Cardiac atrium fibroblast (primary cell): Measurements from ENCODE around the genes ORC4, RBM43 and STAM2.

DNA sequence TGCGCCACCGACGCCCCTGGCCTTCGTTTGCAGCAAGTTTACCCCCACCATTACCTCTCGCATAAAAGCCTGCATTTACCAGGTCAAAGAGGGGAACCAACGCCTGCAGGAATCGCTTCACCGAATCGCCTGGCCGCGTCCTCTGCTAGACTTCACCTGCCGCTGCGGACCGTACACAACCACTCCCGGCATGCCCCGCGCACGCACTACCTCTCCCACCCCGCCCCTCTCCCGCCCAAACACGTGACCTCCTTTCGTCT, at the start of gene ORC4:
Gene ORC4, minus strand, starts transcription at position 184 of the 260 bp plus-strand sequence.
- RAMPAGE, long total RNA, result start-site peak on the minus strand centred at position 165 of the sequence, 48 bp wide, 52 and 27 reads in 2 replicates

DNA sequence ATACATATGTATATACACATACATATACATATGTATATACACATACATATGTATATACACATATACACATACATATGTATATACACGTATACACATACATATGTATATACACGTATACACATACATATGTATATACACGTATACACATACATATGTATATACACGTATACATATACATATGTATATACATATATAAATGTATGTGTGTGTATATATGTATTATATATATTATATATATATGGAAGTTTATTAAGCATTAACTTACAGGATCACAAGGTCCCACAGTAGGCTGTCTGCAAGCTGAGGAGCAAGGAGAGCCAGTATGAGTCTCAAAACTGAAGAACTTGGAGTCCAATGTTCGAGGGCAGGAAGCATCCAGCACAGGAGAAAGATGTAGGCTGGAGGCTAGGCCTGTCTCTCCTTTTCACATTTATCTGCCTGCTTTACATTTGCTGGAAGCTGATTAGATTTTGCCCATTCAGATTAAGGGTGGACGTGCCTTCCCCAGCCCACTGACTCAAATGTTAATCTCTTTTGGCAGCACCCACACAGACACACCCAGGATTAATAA, 299.0 kb upstream of the EPC2 start:
- RAMPAGE, long total RNA, result no peak

DNA sequence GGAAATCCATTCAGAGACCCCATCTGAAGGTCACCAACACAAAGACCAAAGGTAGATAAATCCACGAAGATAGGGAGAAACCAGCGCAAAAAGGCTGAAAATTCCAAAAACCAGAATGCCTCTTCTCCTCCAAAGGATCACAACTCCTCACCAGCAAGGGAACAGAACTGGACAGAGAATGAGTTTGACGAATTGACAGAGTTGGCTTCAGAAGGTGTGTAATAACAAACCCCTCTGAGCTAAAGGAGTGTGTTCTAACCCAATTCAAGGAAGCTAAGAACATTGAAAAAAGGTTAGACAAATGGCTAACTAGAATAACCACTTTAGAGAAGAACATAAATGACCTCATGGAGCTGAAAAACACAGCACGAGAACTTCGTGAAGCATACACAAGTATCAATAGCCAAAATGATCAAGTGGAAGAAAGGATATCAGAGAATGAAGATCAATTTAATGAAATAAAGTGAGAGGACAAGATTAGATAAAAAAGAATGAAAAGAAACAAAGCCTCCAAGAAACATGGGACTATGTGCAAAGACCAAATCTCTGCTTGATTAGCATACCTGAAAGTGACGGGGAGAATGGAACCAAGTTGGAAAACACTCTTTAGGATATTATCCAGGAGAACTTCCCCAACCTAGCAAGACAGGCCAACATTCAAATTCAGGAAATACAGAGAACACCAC, 222.0 kb upstream of the EPC2 start:
- RAMPAGE, long total RNA, result no peak

DNA sequence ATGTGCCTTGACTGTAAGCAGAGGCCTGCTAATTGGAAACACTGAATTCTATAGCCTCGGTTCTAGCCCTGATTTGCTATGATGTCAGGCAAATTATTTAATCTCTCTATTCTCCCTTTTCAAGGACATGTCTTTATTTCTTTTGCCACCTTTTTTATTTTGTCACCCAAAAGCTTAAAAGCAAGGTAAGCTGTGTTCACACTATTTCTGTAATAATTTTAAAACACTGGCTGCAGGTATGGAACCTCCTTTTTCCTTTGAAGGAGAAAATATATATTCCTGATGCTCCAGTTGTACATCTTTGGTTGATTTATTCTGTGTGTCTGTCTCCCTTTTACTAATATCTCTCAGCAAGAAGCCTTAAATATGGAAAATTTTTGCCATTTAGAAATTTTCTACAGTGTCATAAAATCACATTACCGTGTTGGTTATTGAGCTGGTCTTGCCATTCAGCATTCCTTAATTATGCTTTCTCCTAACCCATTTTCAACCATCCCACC, 47.3 kb downstream of the KIF5C start:
- RAMPAGE, long total RNA, result no peak

- RAMPAGE, long total RNA, result no peak
Measured at GRCh38 chr2:149000066-149000679, 38.3 kb upstream of the LYPD6B start.

DNA sequence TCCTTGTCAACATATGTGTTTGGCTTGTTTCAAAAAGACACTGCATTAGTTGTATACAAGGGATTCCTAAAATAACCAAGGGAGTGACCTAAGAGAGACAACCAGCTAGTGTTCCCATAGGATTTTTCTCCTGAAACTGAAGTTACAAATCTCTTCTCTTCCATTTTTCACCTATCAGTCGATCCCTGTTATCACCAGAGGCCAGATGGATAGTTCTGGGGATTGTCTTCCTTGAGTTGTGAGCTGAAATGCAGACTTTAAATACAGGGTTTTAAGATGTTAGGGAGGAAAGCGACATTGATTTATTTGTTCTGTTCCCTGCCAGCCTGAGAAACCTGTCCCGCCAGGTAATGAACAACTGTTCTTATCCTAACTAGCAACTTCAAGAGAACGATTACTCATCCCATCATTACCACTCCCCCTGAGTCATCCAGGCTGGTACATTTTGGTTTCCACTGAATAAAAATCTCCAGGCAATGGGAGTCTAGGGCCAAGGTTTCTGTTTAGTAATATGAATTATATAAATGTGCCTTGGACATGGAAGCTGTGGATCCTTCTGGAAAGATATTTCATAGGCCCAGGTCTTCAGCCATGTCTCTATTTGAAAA, 131.1 kb downstream of the LYPD6B start:
- RAMPAGE, long total RNA, result no peak

DNA sequence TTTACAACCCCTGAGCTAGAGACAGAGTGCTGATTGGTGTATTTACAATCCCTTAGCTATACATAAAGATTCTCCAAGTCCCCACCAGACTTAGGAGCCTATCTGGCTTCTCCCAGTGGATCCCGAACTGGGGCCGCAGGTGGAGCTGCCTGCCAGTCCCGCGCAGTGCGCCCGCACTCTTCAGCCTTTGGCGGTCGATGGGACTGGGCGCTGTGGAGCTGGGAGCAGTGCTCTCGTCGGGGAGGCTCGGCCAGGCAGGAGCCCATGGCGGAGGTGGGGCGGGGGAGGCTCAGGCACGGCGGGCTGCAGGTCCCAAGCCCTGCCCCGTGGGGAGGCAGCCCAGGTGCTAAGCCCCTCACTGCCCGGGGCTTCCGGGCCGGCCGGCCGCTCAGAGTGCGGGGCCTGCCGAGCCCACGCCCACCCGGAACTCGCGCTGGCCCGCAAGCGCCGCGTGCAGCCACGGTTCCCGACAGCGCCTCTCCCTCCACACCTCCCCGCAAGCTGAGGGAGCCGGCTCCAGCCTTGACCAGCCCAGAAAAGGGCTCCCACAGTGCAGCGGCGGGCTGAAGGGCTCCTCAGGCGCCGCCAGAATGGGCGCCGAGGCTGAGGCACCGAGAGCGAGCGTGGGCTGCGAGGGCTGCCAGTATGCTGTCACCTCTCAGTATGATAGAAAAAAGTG, 316.4 kb downstream of the RND3 start:
- RAMPAGE, long total RNA, result no peak

GRCh38 chr2:150469520-150470379, 17.7 kb downstream of the RND3 start:
- RAMPAGE, long total RNA, result no peak

GRCh38 chr2:150529380-150529725, 41.9 kb upstream of the RND3 start:
- RAMPAGE, long total RNA, result no peak

DNA sequence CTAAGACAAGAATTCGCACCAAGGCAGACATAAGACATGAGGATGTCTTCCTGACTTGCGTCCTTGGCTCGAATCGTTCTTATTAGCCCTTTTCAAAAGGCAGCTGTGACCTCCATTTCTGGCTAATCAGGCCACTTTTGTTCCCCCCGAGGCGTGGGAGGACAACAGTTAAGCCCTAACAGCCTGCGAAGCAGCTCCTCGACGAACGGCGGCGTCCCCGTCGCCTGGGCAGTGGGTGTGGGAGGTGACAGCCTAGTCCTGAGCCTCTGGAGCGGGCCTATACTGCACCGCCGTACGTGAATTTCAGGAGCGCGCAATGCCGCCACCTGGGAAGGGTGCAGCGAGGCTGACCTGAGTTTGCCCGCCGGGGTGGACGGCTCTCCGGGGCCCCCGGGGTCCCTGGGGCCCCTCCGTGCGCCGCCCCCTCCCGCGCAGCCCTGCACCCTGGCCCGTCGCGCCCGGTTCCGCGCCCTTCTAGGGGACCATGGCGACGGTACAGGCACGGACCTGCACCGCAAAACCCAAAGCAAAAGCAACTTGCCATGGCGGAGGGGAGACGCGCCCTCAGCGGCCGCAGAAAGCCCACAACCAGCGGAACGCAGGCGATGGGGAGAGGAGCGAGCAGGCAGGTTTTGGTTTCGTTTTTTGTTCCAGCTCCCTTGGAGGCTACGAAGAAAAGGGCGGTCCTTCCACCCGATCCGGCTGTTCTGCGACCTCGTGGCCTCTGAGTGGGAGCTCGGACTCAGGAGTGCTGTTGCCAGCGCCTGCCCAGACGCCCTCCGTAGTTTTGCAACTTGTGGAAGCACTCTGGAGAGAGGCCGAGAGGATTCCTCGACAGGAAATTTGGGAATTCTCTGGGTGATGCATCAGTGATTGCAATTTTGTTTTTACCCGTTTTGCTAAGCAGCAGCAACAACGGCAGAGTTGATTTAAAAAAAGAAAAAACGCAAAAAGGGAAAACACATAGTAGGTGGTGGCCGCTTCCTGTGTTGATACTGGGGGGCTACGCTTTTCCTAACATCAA, at the start of gene RBM43:
Gene RBM43, minus strand, starts transcription at position 680 of the 1,024 bp plus-strand sequence.
- RAMPAGE, long total RNA, result no peak

DNA sequence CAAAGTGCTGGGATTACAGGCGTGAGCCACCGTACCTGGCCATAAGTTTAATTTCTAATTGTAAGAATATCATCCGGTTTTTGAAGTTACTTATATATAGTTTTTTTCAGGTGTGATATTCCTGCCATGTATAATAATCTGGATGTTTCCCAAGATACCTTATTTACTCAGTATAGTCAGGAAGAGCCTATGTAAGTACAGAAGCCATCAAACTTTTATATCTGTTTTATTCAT, 52.3 kb downstream of the RIF1 start:
- RAMPAGE, long total RNA, result no peak

GRCh38 chr2:151730289-151730603, 4.0 kb downstream of the NEB start:
- RAMPAGE, long total RNA, result no peak

DNA sequence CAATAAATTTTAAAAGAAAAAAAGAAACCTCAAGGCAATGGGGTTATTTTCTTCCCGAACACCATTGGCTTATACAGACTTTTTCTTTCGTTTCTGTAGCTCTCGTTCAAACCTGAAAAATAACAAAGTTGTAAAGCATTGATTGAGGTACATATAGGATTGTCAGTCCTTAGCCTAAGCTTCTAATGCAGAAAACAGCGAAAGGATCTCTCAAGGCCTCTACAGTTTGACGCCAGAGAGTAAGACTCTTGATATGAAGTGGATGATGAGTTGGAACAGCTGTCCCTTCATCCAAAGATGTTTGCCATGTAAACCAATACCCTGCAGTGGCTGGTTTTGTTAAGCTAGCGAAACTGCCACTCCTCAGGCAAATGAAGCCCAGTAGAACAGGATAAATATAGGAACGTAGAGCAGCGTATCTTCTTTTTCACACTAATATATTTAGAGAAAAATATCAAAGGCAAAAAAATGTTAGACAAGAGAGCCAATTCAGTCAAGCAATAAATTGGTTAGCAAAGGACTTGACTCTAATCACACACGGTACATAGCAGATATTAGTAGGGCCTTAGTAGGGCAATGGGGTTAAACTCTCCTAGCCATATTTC, 490 bp downstream of the NEB start:
- RAMPAGE, long total RNA, result no peak

DNA sequence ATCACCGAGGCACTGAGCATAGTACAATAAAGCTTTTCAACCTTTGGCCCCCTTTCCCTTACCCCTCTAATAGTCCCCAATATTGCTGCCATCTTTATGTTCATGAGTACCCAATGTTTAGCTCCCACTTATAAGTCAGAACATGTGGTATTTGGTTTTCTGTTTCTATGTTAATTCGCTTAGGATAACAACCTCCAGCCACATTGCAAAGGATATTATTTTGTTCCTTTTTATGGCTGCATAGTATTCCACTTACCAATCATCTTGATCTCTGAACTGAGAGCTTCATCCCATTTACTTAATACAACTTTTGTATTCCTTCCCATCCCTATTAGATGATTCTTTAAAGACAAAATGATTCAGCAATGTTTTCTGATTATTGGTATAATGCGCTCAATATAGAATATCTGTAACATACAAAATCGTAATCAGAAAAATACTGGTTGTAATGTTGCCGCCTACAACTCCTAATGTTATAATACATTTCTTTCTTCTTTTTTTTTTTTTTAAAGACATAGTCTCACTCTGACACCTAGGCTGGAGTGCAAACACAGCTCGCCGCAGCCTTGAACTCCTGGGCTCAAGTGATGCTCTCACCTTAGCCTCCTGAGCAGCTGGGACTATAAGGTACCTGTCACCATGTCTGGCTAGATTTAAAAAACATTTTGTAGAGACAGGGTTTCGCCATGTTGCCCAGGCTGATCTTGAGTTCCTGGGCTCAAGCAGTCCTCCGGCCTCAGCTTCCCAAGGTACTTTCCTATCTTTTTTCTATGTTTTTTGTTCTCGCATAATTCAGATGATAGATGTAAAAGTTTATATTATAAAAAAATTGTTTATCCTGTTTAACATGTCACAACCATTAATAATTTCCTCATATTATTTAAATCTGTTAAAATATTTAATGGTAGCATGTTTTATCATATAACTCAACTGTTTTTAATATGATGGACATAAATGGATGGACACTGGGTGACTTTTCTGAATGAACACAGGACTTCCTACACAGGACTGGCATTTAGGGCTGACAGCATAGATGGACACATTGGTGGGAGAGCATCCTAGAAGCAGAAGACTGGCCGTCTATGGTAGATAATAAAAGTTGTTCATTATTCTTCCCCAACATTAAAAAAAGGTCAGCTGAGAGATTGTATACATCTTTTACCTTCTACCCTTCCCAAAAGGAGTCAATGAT, 36.3 kb downstream of the ARL5A start:
- RAMPAGE, long total RNA, result no peak

DNA sequence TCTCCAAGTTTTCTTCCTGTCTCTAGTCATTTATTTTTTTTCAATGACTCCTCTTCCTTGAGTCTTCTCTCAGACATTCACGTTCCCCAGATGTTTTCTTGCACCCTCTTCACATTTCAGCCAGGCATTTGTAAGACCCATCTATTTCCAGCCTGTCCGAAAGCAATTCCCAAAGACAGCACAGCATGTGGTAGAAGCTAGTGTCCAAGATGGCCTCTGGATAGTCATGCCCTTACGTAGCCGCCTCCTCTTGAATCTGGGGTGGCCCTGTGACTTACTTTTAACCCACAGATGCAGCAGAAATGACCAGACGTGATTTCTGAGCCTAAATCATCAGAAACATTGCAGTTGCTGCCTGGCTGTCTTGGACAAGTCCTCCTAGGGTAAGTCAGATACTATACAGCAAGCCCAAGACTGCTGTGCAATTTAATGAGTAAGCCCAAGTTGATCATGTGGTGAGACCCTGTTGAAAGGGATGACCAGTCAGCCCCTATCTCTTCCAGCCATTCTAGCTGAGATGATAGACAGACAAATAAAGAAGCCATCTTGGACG, 12.4 kb downstream of the ARL5A start:
- RAMPAGE, long total RNA, result no peak

GRCh38 chr2:151933455-151933785, 105.2 kb upstream of the ARL5A start:
- RAMPAGE, long total RNA, result no peak

GRCh38 chr2:151973294-151973795, 125.5 kb downstream of the CACNB4 start:
- RAMPAGE, long total RNA, result no peak

DNA sequence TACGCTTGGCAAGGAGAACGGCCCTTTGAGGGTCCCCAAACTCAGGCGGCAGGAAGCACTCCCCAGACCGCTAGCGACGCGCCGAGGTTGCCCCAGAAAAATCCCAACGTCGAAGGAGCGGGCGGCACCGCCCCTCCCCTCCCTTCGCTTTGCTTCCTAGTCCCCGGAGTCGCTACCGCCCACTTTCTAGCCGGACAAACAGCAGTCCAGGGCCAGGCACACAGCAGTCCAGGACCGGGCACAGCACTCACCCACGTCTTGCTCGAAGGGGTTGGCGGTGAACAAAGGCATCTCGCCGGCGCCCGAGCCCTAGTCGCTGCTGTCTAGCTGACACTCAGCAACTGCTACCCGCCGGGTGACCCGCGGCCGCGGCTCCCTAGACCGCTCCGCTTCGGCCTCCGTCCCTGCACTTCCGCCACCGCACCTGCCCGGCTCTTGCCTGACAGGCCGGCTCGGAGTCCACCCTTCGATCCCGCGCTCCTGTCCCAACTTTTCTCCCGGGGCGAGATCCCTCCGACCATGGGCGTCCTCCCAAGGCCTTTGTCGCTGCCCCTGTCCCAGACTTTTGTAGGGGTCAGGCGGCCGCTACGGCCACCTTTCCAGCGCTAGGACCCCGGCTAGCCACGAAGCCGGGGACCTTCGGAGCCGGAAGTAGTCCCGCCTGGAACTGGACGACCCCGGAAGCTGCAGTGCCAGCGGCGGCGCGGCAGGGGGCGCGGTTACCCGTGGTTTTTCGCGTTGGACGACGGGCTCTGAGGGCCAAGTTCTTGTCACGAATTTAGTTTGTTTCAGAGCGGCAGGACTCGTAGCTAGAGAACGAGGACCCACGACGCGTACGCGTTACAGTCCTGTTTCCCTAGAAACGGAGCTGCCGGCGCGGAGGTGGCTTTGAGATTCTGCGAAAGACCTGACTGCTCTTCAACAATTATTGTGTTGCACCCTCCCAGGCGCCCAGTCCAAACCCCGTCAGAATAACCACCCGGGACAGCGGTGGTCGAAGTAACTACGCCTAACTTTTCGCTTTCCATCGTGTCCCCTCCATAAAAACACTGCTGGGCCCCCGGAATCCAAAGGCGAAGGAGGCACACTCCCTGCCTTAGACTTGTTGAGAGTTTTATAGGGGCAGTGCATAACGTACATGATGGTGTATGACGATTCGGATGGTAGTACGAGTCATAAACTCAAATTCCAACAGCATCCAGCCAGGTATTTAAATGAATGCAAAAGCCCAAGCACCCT, at the start of gene STAM2:
Gene STAM2, minus strand, starts transcription at position 412 of the 1,239 bp plus-strand sequence.
- RAMPAGE, long total RNA, result start-site peak on the minus strand centred at position 385 of the sequence, 71 bp wide, 368 and 60 reads in 2 replicates

- RAMPAGE, long total RNA, result no peak
Measured at GRCh38 chr2:152335319-152335879, 425 bp downstream of the FMNL2 start.

DNA sequence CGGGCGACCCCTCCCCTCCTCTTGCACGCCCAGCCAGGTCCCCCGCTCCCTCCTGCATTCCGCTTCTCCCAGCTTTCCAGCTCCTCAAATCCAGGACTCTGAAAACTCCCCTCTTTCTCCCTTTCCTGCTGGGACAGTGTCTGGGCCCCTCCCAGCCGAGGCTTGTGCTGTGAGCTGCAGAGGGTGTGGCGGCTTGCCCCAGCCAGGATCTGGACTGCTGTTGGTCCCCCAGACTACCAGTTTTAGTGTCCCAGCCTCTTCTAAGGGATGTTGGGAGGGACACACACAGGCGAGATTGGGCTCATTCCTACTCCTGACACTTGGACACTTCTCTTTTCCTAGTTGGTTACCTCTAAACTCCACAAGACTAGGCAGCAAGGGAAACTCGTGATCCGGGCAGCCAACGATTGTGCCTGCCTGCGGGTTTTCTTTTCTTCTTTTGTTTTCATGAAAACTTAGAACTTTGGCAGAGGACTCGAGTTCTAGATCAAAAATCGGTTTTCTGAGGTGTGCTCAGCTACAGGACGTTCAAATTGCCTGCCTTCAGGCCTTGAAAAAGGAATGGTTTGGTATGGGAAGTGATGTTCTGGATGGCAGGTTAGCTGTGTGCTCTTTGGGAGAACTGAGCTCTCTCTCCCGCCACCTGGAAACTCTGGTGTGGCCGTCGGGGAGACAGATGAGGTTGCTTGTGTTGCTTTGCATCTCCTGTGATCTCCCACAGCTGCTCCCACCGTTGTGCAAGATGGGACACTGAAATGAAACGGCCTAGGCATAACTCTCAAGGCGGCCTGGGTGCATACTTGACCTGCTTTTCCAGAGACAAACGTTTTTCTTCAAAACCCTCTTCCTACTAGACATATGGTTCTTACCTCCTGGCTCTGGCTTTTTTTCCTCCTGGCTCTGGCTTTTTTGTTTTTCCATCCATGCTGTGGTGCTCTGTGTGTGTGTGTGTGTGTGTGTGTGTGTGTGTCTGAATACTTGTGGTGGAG, 1.8 kb downstream of the FMNL2 start:
- RAMPAGE, long total RNA, result no peak